Calu3 (cell line): ENCODE results near the gene CAT.

GRCh38 chr11:33324357-33325042 is 51.4 kb upstream of the KIAA1549L start:
- PRO-cap = no peak

DNA sequence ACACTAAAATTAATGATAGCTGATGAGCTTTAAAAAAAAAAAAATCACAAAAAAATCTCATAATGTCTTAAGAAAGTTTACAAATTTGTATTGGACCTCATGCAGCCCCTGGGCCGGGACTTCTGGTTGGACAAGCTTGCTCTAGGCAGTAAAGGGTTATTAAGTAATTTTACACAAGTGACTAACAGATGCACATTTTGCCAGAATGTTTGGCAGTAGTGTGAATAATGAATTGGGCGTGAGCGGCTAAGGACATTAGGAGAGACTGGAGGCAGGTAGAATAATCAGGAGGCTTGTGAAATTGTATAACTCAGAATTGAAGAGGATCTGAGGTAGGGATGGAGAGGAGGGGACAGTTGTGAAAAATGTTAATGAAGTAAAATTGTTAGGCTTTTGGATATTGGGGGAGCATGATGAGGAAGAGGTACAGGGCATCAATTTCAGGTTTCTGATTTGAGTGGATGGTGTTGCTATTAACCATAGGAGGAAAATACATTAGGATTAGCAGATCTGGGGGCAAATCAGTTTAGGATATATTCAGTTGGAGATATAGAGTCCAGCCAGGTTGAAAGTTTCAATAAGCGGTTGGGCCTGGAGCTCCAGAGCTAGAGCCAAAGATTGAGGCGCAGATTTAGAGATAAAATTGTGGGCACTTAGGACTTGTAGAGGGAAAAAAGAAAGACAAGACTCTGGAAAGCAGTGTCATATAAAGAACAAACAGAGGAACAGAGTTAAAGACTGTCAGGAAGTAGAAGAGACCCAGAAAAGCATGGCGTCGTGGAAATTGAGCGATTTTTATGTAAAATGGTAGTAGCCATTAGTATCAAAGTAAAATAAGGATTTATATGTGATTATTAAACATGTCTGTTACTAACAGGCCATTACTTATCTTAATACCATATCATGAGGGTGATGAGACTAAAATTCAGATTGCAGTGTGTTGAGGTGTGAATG is 41.0 kb upstream of the KIAA1549L start:
- PRO-cap = no peak

DNA sequence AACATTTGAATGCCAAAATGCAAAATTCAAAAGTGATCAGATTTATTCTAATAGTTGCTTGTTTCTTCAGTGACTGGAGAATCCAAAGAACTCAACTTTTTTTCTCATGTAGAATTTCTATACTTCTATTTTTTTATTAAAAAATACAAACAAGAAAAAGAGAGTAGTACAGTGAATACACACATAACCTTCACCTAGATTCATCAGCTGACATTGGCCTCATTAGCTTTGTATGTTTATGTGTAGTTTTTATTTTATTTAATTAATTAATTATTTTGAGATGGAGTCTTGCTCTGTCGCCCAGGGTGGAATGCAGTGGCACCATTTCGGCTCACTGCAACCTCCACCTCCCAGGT is 16.4 kb upstream of the KIAA1549L start:
- PRO-cap = no peak

- PRO-cap = no peak
Observed at GRCh38 chr11:33705160-33705674, 4.6 kb upstream of the C11orf91 start.

DNA sequence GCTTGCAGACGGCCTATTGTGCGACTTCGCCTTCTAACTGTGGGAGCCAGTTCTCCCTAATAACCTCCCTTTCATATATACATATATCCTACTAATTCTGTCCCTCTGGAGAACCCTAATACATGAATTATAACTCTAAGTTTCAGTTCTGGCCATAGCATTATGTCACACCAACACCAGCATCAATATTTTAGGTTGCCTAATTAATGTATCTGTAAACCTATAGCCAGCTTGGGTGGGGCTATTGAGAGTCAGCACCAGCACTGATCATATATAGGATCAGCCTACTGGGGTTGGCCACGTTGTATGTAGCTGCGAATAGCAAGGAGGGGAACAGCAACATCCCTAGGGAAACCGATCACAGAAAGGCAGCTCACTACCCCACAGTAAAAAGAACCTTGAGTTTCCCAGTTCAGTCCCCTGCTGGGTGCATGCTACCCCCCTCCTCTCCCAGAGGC is 5.1 kb upstream of the C11orf91 start:
- PRO-cap = no peak

DNA sequence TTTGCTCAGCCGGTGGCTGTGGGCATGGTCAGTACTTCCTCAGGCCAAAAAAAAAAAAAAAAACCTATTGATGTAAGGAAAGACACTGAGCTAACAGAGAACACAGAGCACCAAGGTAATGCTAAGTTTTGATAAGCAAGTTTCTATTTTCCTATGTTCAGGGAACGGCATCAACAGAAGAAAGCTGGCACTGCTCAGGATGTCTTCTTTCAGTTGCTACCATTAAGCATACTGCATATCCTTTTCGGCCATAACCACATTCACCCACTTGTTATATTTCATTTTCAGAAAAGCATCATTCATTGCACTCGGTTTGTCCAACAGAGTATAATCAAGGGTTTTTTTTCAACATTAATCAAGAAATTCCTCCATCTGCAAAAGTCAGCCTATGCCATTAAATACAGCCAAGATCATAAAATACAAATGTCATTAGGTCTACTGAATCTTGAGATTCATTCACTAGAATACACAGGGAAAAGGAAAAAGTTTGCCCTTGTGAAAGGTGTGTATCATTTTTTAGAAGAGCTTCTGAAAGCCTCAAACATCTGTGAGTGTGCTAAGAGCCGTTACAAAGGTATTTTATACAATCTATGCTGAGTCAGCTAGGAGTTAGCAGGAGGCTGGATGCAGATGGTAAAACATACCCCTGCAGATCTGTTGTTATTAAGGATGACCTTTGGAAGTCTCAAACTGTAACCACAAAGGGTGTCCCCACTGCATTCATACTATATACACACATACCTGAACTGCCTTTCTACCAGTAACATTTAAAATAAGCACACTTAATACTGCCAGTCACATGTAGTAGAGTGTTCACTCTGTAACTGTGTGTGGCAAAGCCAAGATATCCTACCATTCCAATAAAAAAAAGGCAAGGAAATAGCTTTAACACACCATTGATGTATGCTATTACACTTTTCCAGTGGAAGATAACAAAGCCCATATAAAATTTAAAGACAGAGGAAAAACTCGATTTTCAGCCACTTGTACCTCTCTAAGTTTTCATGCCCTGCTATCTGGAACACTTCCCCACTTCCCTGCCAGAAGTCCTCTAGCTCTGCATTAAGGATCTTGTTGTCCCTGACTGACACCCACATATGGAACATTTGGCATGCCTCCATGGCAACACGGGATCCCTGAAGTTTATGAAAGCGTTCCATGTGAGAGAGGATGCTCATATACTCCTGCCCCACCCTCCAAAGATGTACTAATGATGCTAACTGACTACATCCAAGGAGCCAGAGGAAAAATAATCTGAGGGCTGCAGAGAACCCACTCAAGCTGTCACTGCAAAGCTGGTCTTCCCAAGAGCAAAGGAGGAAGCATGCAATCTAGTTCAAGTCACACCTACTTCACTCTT is 8.4 kb upstream of the C11orf91 start:
- PRO-cap = no peak

DNA sequence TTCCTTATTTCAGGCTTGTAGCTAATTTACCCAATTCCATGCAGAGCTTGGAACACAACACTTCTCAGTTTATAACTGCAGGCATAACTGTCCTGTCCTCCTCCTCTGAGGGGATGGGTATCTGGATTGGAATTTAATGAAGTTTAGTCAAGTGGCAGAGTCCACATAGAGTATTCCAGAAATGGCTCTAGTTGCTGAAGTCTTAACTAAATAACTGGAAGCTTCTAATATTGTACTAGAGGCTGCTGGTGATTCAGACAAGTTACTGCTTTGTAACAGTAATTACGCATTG is 12.7 kb upstream of the C11orf91 start:
- PRO-cap = no peak

GRCh38 chr11:33802462-33803044 is 28.2 kb upstream of the FBXO3 start:
- PRO-cap = no peak

DNA sequence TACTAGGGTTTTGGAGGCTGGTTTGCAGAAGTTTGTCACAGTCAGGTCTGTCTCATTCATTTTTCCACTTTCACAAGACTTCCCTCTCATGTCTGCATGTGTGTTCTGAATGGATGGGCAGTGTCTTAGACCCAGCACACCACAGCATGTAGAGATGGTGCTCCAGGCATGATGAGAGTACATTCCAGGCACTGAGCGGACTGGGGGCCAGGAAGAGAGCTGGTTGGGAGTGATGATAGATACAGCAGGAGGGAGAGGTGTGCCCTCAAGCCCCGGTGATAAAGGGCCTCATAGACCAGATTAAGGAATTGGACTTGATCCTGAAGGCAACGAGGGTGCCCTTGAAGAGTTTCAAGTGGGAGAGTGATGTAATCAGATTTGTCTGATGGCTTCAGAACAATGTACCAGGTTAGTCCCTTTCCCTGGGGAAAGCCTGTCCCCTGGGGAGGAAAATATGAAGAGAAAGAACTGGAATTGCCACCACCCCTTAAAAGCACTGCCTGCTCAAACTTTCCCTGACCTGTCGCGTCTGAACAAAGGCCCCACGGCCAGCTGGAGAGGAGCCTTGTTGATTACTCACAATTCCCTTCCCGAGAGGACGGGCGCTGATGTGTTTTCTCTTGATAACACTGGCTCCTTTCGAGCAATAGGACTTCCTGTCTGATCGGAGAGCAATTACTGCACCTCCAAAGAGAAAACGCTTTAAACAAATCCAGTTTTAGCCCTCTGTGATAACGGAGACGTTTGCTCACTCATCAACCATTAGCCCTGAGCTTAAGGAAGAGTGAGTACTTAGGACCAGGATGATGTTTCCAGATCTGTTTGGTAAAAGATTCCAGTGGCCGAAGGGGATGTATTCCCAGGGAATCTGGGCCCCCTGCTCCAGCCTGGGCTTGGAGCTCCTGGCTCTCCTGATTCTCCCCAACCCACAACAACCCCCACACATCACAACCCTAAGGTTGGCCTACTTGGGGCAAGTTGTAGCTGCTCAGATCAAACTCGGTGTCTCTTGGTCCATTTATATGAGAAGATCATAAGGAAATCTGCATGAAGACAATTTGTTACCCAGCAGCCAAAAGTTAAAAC is 45.3 kb upstream of the LMO2 start:
- PRO-cap = no peak

DNA sequence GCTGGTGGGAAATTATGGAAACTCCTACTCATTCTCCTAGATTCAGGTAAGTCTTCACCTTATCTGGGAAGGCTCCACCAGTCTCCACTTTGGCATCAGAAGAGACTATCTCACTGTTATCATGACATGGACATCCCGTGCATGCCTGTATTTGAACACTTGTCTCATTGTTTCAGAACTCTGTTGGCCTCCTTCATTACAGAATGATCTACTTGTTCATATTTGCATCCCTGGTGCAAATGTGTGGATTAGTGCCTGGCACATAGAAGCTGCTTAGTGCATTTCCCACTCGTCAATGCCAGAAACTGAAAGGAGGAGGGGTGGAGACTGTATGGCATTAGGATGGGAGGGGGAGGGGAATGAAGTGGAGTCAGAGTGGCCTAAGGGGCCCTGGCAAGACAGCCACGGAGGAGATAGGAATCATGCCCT is 54.0 kb upstream of the CAPRIN1 start:
- PRO-cap = no peak

DNA sequence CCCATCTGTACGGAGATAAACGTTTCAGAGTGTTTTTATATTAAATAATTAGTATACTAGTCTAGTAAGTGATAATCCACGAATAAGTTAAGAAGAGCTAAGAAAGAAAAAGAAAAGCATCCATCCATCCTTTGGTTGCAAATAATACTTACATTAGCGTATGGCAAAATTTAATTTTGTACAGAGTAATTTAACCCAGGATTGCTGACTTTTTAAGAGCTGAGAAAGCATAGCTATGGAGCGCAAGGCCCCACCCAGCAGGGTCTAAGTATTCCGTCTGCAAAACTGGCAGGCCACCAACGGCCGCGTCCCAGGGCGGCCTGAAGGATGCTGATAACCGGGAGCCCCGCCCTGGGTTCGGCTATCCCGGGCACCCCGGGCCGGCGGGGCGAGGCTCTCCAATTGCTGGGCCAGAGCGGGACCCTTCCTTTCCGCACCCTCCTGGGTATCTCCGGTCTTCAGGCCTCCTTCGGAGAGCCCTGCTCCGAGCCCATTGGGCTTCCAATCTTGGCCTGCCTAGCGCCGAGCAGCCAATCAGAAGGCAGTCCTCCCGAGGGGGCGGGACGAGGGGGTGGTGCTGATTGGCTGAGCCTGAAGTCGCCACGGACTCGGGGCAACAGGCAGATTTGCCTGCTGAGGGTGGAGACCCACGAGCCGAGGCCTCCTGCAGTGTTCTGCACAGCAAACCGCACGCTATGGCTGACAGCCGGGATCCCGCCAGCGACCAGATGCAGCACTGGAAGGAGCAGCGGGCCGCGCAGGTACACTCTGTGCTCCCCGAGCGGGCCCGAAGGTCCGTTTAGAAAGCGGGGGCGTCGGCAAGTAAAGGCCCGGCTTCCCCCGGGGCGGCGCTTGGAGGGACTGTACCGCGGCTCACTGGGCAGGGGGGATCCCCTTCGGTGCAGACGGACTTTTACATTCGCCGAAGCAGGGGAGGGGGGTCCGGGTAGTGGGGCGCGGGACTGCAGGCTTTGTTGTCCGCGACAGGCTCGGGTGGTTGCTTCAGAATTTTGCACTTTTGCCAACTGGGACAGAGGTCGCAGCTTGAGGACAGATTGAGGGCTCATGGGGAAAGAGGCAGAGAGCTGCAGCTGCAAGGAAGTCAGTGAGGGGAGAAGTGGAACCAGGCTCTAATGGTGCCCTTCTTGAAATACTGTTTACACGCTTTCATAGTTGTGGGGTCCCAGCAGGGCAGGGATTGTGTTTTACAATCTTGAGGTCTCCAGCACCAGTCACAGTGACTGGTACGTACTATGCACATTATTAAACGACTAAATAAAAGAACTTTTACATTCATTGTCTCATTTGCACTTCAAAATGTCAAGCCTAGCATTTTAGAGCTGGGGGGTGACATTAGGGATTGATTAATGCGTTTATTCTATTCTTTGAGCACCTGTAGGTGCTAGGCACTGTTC is at the start of gene CAT:
Gene CAT, plus strand, starts transcription at position 616 of the 1,415 bp plus-strand sequence.
- PRO-cap = bidirectional peak, plus-strand start at position 616 of the sequence, minus-strand start at position 451 of the sequence; bidirectional peak, plus-strand start at position 1,072 of the sequence, minus-strand start at position 1,012 of the sequence

GRCh38 chr11:34457704-34458364 is 19.1 kb downstream of the CAT start:
- PRO-cap = no peak

DNA sequence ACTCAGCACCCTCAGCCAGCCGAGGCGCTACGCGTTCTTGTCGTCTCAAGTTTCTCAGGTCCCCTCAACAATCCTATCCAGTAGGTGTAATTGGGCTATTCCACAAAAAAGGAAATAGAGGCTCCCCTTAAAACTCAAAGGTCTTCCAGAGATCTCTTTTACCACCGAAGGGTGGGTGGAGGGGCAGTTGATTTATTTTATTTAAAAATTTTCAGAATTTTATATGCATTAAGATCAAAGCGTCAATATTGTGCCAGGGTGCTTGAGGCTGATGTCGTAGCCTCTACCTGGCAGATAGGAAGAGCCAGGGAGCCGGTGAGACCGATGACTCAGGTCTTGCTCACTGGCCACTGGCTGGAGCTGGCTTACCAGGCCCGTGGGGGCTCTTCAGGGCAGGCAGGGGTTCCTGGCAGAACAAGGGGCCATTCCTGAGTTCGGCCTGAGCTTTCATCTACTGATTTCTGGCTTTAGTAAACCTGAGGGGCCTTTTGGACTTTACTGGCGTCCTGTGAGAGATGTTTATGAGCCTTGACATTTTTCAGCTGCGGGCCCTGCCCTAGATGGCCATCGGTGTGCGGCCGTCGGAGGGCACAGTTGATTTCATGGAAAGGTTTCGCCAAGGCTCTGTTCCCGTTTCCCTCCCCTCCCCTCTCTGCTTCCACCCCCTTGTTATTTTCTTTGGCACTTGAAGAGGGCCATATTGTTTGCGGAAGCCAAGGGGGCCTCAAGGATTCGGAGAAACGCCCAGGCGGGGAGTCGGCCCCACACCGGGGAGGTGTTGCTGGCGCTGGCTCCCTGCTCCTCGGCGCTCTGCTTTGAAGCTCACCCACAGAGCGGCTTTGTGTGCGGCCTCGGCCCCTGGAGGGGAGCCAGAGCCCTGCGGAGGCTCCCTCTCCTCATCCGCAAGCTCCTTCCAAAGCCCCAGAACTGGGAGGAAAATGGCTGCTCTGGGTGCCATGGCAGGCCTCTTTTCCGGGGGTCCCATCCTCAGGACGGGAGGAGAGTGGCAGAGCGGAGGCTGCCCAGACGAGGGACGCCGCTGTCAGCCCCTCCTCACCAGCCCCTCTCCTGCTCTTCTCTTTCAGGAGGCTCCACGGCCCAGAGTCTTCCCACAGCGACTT is 17.8 kb downstream of the ELF5 start:
- PRO-cap = unidirectional peak, plus-strand start at position 371 of the sequence

DNA sequence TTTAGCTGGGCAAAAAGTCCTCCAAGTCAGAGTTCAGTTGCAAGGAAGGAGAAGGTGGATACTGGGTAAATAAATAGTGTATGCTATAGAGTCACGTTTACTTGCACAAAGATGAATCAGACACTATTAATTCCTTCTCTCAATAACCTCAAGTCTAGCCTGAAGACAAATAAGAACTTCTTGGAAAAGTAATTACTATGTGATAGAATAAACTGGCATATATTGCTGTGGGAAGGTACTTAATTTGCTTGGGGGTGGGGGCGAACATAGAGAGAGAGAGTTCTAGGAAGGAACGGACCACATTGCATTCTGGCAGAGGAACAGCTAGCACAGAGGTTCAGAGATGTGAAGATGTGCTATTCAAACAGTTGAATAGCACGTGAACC is 136.3 kb downstream of the EHF start:
- PRO-cap = no peak

DNA sequence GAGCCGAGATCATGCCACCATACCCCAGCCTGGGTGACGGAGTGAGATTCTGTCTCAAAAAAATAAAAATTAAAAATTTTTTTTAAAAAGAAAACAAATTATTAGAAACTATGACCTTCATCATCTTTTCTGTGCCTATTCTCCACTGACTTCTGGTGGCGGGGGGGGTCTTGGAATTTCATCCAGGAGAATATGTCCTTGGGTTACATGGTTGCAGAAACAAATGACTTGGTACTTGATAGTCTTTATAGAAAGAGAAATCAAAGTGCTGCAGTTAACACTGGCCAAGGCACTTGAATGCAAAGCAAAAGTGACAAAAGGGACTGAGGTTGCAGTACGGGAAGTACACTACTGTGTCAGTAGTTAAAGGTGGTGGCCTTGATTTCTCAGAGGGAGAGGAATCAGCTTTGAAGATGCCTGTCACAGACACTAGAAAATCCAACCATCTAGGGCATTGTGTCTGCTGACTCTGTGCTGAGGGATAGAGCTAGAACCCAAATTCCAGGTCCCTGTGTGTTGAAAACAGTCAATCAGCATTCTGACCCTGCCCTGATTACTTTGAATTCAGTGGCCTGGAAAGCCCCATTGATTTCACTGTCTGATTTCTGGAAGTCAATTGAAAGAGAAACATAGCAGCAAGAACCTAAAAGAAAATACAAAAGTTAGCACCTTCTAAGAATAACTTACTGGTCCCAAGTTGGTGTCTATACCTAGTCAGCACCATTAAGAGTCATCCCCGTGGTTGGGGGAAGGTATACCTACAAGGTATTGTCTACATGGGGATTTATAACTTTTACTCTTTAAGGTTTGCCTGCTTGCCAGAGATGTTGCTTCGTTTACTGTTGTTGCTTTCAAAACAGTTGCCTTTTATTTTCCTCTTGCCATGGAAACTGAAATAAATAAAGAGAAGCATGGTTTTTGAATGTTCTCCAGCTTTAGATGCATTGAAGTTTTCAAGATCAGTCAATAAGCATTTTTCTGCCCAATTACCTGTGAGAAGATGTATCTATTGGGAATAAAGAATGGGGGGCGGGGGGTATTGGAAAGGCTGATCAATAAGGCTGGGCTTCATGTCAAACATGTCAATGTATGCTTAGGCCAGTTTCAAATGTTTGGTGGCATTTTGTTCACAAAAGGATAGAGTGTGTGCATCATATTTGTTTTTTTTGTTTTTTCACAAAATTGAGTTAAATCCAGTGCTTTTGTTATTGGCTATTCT is 97.2 kb downstream of the PDHX start:
- PRO-cap = no peak

DNA sequence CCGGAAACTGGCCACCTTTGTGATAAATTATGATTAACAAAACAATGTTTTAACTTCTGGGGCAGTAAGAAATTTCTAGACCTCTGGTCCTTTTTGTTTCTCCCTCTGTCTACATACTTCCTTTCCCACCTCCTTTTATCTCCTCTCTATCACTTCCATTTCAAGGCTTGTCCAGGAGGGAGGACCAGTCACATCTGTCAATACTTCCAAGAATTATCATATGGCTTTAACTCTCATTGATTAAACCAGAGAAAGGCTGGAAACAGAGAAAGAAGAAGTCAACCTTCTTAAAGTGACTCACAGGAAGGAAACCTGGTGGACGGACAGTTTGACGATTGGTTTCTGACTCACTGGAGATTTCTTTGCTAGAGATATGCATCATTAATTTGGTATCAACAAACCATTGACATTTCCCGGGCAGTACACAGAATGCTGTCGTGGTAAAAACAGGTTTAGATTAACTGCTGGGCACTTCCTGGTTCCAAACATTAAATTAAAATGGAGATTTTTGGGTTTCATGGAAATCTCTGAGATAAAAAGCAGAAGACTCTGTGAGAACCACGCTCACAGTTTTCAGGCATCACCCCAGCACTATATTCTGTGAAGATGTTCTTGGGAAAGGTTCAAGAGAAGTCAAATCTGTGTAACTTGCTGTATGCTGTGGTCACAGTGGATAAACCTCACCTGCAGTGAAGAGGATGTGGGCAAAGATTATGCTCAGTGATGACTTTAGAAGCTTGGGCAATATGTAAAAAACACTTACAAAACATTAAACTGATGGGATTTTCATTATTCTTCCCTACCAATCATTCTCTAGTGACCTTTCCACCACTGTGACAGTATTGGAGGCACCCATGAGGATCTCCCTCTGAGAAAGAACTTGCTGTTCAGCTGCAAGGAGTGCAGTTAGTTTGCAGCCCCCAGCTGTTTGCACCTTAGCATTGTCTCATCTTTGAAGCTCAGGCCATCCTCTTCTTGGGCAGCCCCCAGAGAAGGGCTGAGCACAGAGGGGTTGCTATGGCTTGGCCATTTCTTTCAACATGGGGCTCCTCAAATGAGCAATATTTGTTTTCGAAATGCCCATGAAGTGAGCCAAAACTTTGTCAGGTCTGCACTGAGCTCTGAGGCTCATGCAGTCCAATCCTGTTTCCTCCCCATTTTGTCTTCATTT is 61.1 kb upstream of the CD44 start:
- PRO-cap = no peak

GRCh38 chr11:35116605-35117223 is 22.3 kb upstream of the CD44 start:
- PRO-cap = no peak

GRCh38 chr11:35139502-35139973 is 567 bp downstream of the CD44 start:
- PRO-cap = bidirectional peak, plus-strand start at chr11:35139822, minus-strand start at chr11:35139693

- PRO-cap = no peak
Observed at GRCh38 chr11:35150501-35151369, 11.8 kb downstream of the CD44 start.

DNA sequence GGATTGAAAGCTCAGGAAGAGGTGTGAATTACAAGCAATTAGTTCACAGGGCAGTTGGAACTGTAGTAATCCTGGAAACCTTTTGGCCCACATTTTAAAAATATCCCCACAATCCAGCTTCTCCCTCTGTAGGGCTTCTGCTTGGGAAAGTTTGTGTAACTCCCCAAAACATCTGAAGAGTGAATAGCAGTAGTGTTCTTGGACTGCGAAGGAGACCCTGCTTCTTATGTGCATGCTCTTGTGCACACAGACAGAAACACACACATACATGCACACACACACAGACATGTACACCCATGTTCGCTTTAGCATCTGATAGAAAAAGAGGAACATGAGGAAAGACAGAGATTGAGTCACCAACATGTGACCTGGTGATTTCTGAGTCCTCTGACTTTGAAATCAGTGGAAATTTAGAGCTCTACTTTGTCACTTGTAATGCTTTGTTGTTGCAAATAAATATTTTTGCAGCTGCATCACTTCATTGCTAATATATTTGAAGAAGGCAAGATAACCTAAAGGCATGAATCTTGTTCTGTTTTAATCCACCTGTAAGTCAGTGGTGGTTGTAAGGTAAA is 23.7 kb downstream of the CD44 start:
- PRO-cap = no peak